ENCODE results near the genes BCAS2, SYCP1 and TSHB.

DNA sequence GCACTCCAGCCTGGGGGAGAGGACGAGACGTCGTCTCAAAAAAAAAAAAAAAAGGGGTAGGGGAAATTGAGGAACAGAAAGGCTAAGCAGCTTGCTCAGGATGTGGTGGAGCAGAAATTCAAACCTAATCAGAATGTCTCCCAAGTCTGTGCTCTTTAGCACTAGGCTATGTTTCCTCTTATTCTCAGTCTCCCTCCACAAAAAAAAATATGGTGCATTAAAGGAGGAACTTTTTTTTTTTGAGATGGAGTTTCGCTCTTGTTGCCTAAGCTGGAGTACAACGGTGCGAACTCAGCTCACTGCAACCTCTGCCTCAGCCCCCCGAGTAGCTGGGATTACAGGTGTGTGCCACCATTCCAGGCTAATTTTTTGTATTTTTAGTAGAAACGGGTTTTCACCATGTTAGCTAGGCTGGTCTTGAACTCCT, 114.1 kb downstream of the SLC16A1 start:
- PRO-cap: no peak
- RAMPAGE, long total RNA, 2 experiments: no peak in any of the 2 experiments

DNA sequence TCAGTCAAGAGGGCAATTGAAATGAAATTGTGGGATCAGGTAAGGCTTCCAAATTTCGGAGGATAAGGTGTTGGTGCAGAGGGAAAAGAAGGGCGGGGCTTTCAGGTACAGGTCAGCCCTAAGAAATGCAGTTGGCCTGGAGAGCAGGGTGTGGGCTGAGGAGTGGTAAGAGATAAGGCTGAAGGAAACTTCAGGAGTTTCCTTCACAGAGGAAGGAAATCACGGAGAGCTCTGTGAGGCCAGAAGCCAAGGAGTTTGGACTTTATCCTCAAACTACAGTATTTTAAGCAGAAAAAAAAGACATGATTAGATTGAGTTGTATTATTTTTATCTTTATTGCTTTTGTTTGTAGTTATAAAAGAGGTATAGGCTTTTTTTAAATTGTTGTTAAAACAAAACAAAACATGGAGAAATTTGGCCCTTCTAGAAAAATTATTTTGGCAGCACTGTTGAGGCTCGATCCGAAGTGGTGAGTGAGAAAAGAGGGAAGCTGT, 51.0 kb downstream of the SLC16A1 start:
- PRO-cap: no peak
- RAMPAGE, long total RNA, 2 experiments: no peak in any of the 2 experiments

- PRO-cap: unidirectional peak, plus-strand start at chr1:113197905
- RAMPAGE, long total RNA, 2 experiments: no peak in any of the 2 experiments
Measured at GRCh38 chr1:113197609-113198302, 124.8 kb downstream of the LRIG2 start.

- PRO-cap: no peak
- RAMPAGE, long total RNA, 2 experiments: start-site peak on the plus strand in 1 of 2 experiments, at chr1:113443857-113444109 at its widest, 7 reads per replicate
Measured at GRCh38 chr1:113443767-113444271, 53.5 kb downstream of the MAGI3 start.

- PRO-cap: no peak
- RAMPAGE, long total RNA, 2 experiments: no peak in any of the 2 experiments
Measured at GRCh38 chr1:113506371-113507122, 116.2 kb downstream of the MAGI3 start.

- PRO-cap: no peak
- RAMPAGE, long total RNA, 2 experiments: no peak in any of the 2 experiments
Measured at GRCh38 chr1:113690995-113691932, 68.0 kb downstream of the PHTF1 start.

GRCh38 chr1:113811181-113811442, 1.2 kb downstream of the RSBN1 start:
- PRO-cap: no peak
- RAMPAGE, long total RNA, 2 experiments: no peak in any of the 2 experiments

- PRO-cap: no peak
- RAMPAGE, long total RNA, 2 experiments: no peak in any of the 2 experiments
Measured at GRCh38 chr1:113901027-113901644, 3.5 kb downstream of the AP4B1 start.

DNA sequence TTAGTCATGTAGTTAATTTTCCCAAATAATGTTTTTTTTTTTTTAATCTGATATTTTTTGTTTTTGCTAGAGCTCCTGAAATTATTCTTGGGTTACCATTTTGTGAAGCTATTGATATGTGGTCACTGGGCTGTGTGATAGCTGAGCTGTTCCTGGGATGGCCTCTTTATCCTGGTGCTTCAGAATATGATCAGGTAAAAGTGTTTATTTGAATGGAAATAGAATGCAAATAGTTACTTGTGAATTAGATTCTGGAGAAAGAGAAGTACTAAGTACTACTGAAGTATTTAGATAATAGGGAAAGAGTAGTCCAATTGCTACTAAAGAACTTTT, 23.5 kb downstream of the HIPK1 start:
- PRO-cap: no peak
- RAMPAGE, long total RNA, 2 experiments: no peak in any of the 2 experiments

DNA sequence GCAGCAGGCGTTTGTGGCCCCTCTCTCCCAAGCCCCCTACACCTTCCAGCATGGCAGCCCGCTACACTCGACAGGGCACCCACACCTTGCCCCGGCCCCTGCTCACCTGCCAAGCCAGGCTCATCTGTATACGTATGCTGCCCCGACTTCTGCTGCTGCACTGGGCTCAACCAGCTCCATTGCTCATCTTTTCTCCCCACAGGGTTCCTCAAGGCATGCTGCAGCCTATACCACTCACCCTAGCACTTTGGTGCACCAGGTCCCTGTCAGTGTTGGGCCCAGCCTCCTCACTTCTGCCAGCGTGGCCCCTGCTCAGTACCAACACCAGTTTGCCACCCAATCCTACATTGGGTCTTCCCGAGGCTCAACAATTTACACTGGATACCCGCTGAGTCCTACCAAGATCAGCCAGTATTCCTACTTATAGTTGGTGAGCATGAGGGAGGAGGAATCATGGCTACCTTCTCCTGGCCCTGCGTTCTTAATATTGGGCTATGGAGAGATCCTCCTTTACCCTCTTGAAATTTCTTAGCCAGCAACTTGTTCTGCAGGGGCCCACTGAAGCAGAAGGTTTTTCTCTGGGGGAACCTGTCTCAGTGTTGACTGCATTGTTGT, 6.1 kb upstream of the OLFML3 start:
- PRO-cap: no peak
- RAMPAGE, long total RNA, 2 experiments: no peak in any of the 2 experiments

- PRO-cap: no peak
- RAMPAGE, long total RNA, 2 experiments: no peak in any of the 2 experiments
Measured at GRCh38 chr1:114036396-114036694, 57.1 kb downstream of the OLFML3 start.

DNA sequence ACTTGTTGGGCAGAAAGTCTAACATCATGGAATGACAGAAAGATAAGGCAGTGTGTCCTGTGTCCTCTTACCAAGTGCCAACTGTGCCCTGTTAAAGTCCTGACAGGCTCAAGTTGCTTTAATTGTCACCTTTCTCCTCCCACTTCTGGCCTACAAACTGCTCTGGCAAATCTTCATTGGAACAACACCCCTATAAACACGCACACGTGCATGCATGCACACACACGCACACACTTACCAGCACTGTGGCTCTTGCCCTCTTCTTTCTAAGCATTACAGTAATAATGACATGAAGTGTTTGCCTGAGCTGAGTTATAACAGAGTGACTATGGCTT, 82.2 kb upstream of the SYT6 start:
- PRO-cap: no peak
- RAMPAGE, long total RNA, 2 experiments: no peak in any of the 2 experiments

GRCh38 chr1:114342418-114342799, 168.6 kb downstream of the TRIM33 start:
- PRO-cap: no peak
- RAMPAGE, long total RNA, 2 experiments: no peak in any of the 2 experiments

GRCh38 chr1:114369806-114370396, 141.1 kb downstream of the TRIM33 start:
- PRO-cap: bidirectional peak, plus-strand start at chr1:114370256, minus-strand start at chr1:114370028
- RAMPAGE, long total RNA, 2 experiments: no peak in any of the 2 experiments

- PRO-cap: no peak
- RAMPAGE, long total RNA, 2 experiments: no peak in any of the 2 experiments
Measured at GRCh38 chr1:114409949-114410543, 101.0 kb downstream of the TRIM33 start.

- PRO-cap: unidirectional peak, minus-strand start at chr1:114581405; bidirectional peak, plus-strand start at chr1:114581851, minus-strand start at chr1:114581609
- RAMPAGE, long total RNA, 2 experiments: start-site peak on the minus strand in 2 of 2 experiments, at chr1:114581594-114581624 at its widest, 676 to 801 reads per replicate
Measured at GRCh38 chr1:114581277-114582309, at the start of gene BCAS2. BCAS2 (minus strand) TSS chr1:114581615.

DNA sequence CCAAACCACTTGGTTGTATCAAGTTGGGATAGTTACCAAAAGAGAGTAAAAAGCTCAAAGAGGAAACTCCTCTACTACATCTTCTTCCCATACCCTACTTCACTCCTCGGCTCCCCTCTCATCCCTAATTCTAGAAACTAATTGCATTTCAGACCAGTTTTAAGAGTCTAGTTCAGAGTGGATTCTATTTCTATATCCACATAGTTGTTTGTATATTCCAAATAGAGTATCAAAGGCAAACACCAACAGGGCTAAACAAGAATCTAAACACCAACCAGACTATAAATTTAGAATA, 29.8 kb upstream of the BCAS2 start:
- PRO-cap: no peak
- RAMPAGE, long total RNA, 2 experiments: no peak in any of the 2 experiments

DNA sequence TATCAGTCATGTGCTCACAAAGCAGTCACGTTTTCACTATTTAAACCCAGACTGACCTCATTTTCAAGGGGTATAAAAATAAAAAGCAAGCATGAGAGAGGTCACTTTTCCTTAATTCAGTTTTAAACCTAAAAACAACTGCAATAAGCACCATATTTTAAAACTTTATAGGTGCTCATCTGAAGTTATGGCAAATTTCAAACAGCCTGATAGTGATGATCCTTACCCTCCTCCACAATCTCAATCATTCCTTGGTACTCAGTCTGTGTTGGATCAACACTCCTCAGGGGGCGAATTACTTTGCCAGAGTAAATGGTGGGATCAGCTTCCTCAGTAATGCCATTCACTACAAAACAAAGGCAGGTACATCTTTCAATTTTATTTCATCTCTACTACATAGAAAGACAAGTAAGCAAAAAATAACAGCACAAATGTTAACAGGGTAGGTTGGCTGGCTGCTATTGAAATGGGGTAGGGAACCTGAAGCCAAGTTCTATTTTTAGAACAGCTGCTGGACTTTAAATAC, 7.1 kb upstream of the NRAS start:
- PRO-cap: no peak
- RAMPAGE, long total RNA, 2 experiments: start-site peak on the minus strand in 2 of 2 experiments, centred at positions 271 to 325 of the sequence, 63 to 68 reads per replicate

DNA sequence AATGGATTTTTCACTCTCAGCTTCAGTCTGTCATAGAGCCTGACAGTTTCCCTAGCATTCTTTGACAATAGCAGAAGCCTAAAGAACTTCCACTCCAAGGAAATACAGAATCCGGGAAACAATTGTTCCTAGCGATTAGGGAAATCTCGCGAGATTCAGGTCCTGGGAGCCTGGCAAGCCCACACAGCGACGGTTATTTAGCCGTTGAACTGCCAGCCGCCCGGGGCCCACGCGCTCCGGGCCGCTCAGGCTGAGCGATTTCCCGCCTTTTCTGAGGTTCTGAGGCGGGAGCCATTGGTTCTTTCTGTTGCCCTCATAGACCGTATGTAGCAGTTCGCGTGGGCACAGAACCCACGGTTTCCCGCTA, at the start of gene SYCP1:
Gene SYCP1, plus strand, starts transcription at position 223 of the 367 bp plus-strand sequence.
- PRO-cap: no peak
- RAMPAGE, long total RNA, 2 experiments: start-site peak on the plus strand in 1 of 2 experiments, centred at position 230 of the sequence, 48 reads per replicate

GRCh38 chr1:115029524-115029911, at the start of gene TSHB:
TSHB (plus strand) TSS chr1:115029826.
- PRO-cap: no peak
- RAMPAGE, long total RNA, 2 experiments: no peak in any of the 2 experiments